Colonic mucosa (tissue), 1 donor: ENCODE results near the gene FLRT2.

GRCh38 chr14:77615329-77616057 is 944 bp downstream of the SPTLC2 start:
- PRO-cap = no peak

- PRO-cap = no peak
Measured at GRCh38 chr14:77657098-77657748, 40.8 kb upstream of the SPTLC2 start.

GRCh38 chr14:79293244-79293890 is 917.9 kb downstream of the DIO2 start:
- PRO-cap = no peak

- PRO-cap = no peak
Measured at GRCh38 chr14:80056111-80056725, 155.1 kb downstream of the DIO2 start.

- PRO-cap = no peak
Measured at GRCh38 chr14:81114092-81114378, 106.7 kb downstream of the GTF2A1 start.

- PRO-cap = no peak
Measured at GRCh38 chr14:81158809-81159008, 62.0 kb downstream of the GTF2A1 start.

GRCh38 chr14:81165168-81165534 is 55.6 kb downstream of the GTF2A1 start:
- PRO-cap = no peak

DNA sequence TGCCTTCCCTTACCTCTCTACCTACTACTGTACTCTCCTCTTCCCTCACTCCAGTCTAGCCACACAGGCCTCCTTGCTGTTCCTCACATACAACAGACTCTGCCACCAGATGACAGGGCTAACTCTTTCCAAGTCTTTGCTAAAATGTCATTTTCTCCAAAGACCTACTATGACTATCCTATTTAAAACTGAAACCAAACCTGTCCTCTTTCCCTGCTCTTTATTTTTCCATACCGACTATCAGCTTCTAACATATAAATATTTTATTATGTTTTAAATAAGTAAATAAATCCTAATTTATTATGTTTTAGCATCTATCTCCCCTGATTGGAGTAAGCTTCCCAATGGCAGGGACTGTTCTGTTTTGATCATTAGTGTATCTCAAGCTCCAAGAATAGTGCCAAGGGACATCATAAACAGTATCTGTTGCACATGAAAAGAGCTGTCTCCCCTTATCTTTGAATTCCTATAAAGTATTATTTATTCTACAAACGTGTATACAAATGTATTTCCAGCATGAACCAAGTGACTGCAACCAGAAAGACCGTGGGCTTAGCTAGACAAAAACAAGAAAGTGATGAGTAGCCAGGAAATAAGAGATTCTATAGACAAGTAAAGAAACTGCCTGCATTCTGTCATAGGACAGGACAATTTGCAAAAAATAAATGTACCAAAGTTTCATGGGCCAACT is 37.8 kb downstream of the GTF2A1 start:
- PRO-cap = no peak

- PRO-cap = no peak
Measured at GRCh38 chr14:81398108-81398567, 2.0 kb downstream of the STON2 start.

DNA sequence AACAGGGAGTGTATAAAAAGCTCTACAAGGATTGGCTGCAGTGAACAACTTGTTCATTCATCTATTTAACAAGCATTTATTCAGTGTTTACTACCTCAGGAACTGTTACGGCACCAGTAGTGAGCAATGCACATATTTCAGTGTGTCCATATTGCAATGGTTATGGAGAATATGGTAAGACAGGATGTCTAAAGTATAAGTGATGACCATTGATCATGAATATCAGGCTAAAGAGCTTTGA is 854.2 kb upstream of the SEL1L start:
- PRO-cap = no peak

- PRO-cap = bidirectional peak, plus-strand start at chr14:85530144, minus-strand start at chr14:85530035
Measured at GRCh38 chr14:85529772-85530715, at the start of gene FLRT2. Gene FLRT2, plus strand, starts transcription at chr14:85530144.

- PRO-cap = no peak
Measured at GRCh38 chr14:85878782-85879160, 348.8 kb downstream of the FLRT2 start.

DNA sequence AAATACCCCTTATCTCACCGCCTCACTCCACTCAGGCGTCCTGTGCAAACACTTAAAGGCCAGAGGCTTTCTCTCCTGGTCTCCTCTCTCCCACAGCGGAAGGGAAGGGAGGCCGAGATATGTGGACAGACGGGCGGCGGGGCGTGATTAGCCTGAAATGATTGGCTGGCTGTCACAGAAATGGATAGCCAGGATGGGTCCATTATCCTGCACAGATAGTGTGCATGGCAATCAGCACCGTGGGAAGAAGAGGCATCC is 301.5 kb downstream of the GALC start:
- PRO-cap = no peak

DNA sequence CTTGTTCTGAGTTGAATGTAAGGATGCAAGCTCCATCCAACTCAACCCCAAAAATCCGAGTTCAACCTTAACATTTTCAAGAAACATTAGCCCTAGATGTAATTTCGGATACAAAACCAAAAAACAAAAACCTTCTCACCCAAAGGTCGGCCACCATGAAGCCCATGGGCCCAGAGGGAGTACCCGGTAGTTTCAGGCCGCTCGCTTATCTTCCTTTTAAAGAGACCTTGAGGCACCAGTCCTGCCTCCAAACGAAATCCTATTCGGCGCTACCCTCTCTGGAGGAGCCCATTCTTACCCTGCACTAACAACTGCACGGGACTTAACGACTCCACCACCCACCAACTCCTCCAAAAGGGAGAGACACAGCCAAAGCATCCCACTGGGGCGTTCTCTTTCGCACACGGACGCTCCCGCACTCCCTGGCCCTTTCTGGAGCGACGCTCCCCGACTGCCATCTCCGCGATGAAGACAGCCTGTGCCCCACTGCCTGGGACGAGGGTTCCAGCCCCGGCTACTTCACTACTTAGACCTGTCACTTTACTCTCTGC is 742 bp downstream of the GALC start:
- PRO-cap = no peak

GRCh38 chr14:88045627-88046215 is 40.8 kb downstream of the GPR65 start:
- PRO-cap = no peak

DNA sequence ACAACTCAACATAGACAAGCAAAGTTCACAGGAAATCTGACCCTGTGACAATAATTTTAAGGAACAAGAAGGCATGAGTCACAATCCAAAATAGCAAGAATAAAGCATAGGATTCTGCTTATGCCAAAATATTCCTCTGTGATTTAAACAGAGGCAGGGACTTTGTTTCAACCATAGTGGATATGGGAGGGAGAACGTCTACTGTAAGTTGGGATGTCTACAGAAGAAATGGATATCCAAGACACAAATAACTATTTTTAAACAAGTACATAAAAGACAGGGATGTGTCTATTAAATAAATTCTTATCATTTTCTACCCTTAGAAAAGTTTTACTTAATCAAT is 44.5 kb downstream of the GPR65 start:
- PRO-cap = no peak

GRCh38 chr14:88468862-88469314 is 83.4 kb downstream of the SPATA7 start:
- PRO-cap = no peak

DNA sequence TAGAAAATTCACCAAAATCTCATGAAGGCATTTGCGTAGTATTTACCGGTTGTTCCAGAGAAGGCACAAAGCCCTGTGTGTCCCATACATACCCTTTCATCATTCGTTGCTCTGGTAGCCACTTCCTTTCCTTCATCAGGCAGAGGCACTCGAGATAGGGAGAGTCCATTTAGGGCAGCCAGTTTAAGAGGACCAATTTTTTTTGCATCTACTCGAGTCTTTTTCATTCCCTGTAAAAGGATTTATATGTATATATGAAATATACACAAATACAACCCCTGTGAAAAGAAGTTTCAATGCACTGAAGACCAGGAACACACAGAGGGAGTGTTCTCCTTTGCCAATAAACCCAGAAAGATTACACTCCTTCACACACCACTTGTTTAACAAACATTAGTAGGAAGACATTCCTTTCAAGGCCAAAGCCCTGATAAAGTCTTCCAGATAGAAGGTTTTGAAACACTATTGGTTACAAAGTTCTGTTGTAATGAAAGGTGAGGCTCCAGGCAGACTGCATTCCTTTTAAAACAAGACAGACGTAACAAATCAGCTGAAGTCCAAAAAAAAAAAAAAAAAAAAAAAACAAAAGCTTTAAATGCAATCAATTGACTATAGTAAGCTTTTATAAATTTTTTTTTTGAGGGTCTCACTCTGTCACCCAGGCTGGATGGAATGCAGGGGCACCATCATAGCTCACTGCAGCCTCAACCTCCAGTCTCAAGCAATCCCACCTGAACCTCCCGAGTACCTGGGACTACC is 81.1 kb downstream of the PTPN21 start:
- PRO-cap = no peak

- PRO-cap = no peak
Measured at GRCh38 chr14:88551848-88552523, 2.8 kb downstream of the PTPN21 start.

DNA sequence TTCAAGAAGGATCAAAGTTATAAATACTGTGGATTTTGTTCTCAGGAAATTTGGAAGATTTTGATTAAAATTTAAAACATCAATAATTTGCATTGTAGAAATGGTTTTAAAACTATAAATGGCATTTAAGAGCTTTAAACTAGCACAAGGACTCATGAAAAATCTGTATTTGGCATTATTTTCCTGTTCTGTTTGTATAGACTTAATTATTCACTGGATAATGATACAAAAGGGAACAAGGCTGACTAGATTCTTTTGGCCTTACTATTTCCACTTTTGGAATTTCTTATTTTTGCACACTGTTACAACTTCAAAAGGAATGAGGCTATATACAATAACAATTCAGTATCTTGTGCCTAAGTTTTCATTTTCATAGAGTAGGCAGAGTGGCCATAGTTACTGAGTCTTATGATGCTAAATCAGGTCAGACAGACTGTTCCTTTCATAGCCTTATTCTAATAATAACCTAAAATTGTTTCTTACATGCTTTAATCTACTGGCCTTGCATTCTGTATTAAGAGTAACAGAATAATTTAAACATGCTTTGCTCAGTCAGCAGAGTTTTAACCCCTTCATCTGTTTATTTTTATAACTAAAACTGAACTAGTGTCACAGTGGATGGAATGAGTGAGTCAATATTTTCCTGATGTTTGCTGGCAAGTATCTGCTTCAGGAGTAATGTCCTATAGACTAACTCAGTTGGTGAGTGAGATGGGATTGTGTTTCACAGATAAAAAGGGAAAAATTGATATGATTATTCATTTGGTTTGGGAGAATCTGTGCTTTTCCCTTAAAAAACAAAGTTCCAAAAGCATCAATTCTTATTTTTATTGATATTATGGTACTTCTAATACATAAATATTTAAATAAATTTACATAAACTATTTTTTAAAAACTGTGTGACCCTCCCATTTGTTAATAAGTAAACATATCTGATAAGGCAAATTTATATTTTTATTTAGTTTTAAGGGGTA is 10.6 kb downstream of the TTC8 start:
- PRO-cap = no peak